Mesenchymal stem cell of the bone marrow (primary cell): ENCODE results near the genes LKAAEAR1 and PCMTD2.

GRCh38 chr20:64083220-64084462 is at the start of gene LKAAEAR1:
LKAAEAR1 (minus strand) TSS chr20:64084398.
- CAGE, long polyA plus RNA, result no peak

GRCh38 chr20:64164916-64165811 is 912 bp downstream of the MYT1 start:
- CAGE, long polyA plus RNA, result no peak

DNA sequence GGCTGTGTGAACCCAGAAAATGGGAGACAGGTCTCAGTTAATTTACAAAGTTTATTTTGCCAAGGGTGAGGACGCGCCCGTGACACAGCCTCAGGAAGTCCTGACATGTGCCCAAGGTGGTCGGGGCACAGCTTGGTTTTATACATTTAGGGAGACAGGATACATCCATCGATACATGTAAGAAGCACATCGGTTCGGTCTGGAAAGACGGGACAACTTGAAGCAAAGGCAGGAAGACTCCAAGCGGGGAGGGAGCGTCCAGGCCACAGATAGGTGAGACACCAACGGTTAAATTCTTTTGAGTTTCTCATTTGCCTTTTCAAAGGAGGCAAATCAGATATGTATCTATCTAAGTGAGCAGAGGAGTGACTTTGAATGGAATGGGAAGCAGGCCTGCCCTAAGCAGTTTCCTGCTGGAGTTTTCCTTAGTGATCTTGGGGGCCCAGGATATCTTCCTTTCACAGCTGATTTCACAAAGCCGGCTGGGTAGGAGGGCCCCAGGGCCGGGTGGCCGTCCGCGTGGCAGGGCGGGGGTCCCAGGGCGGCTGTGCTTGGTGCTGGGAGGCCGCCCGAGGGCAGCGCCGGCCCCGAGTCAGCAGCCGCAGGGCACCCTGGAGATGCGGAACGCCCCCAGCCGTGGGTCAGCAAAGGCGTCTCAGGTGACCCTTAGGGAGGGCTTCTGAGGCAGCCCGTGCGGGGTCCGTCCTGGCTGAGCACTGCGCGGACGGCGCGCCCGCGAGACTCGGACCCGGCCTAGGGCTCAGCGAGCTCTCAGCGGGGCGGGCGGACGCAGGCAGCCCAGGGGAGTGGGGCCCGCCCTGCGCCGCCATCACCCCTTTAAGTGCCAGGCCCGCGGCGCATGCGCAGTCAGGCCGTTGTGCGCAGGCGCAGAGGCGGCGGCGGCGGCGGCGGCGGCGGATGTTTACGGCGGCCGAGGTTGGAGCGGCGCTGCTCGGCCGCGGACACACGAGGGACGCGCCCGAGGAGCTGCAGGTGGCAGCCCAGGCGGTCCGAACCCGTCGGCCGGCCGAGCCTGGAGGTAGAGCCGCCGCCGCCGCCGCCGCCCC is at the start of gene PCMTD2:
PCMTD2 (plus strand) TSS at position 917 of the 1,067 bp plus-strand sequence.
- CAGE, long polyA plus RNA, result no peak

- CAGE, long polyA plus RNA, result no peak
Observed at GRCh38 chr20:64257116-64257684, 1.7 kb downstream of the PCMTD2 start.